LHCN-M2 (cell line): ENCODE measurements around the gene RPL6.

DNA sequence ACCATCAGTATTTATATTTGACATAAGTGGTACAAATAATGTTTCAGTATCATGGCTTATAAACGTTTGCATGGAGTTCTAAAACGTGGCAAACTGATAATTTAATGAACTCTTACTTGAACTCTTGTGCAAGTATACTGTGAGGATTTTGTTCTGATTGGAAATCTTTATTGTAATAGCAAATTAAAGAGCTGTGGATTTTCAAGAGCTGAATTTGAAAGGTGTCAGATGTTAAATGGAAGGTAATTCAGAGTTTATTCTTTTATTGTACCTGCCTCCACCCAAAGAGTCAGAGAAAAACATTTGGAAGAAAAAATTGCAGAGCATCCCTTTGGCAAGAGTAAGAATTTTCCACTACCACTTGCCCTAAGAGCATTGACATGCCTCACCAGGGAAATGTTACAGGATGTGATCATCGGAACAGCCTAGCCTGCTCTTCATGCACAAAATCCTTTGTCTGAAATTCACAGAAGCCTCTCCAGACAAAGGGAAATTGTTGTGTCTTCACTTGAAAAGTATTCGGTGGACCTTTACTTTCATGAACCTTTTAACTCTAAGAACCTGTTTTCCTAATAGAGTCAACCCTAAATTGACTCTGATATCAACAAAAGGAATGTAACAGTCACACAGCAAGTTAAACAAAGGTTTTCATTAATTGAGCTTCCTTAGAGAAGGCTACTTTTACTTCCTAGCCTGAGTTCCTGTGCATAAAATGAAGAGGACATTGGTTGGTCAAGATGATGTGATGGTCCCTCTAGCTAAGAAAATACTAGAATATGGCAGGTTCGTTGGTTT is 36.8 kb downstream of the ATP2A2 start:
- RAMPAGE, long total RNA: no peak

- RAMPAGE, long total RNA: no peak
Observed at GRCh38 chr12:110347791-110348748, 55.4 kb downstream of the ANAPC7 start.

DNA sequence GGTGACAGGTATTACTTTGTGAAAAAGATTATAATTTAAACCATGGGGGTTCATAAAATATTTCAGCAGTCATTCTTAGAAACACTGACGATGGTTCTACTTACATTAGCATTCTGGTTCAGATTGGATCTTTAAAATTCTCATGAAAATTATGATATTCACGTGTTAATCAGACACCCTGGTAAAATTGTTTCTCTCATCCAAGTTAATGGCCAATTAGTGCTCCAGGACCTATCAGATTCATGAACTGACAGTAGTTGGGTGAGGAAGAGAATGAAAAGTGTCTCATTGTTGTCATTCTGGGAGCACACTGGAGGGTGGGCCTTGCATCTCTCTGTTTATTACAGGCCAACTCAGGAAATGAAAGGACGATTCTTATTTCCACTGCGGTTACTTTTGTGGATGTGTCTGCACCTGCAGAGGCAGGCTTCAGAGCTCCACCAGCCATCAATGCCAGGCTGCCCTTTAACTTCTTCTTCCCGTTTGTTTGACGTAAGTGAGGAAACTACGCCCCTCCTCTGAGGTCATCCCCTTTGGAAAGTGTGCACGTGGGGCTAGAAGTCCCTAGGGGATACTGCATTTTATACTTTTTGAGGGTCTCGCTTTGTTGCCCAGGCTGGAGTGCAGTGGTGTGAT is 33.6 kb downstream of the TCTN1 start:
- RAMPAGE, long total RNA: no peak

DNA sequence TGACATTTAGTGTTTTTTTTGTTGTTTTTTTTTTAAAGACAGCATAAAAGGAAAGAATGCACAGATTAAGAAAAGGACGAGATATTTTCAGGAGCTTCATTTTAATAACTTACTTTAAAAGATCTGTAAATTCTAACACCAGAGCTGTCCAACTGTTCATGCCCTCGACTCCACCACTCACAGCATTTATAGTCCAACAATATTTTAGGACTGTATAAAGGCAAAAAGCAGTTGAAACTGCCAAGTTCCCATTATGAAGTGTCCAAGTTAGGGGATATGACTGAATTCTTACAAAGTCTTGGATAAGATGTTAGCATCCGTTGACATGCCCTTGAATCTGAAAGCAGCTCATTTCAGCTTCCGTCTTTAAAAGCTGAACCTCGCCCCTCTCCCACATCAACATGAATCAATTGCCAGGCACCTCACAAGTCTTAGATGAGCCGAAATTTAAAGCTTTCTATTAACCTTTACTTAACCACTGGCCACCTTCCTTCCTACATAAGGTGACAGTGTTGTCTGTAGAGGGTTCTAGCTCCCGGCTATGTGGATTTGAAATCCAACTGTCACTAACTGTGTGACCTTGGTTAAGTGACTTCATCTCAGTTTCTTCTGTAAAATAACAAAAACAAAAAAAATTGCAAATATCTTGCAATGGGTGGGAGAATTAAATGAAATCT is 1.4 kb downstream of the PPP1CC start:
- RAMPAGE, long total RNA: no peak

GRCh38 chr12:110928690-110928878 is 8.2 kb upstream of the MYL2 start:
- RAMPAGE, long total RNA: no peak

GRCh38 chr12:110934305-110934830 is 14.0 kb upstream of the MYL2 start:
- RAMPAGE, long total RNA: no peak

GRCh38 chr12:110937139-110937566 is 16.8 kb upstream of the MYL2 start:
- RAMPAGE, long total RNA: no peak

DNA sequence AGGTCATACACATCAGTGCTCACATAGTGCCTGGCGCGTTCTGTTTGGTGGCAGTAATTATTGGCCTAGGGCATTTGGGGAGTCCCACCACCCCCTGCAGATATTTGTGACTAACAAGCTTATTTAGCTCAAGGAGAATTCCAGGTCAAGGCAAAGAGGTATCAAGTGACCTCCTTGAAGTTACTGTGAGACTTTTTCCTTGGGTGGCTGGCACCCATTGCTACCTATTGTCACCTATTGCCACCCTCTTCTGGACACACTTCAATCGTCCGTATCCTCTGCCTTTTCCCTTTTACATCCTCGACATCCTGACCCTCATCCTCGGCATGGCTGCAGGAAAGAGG is 149.7 kb downstream of the CUX2 start:
- RAMPAGE, long total RNA: no peak

- RAMPAGE, long total RNA: no peak
Observed at GRCh38 chr12:111399319-111399640, 6.4 kb upstream of the SH2B3 start.

GRCh38 chr12:111409236-111409599 is 3.5 kb downstream of the SH2B3 start:
- RAMPAGE, long total RNA: no peak

- RAMPAGE, long total RNA: no peak
Observed at GRCh38 chr12:111440958-111441650, 35.4 kb downstream of the SH2B3 start.

DNA sequence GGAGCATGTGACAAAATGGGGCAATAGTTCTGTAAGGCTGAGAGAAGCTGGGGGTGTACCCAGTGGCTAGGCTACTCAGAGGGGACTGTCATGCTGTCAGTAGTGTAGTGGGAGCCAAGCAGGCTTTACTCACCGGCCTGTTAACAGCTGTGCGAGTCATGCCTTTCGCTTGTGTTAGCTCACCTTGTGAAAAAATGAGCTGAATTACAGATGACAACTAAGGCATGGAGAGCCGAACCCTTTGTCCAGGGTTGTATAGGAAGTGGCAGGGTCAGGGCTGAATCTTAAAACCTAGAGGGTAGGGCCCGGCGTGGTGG is 37.8 kb downstream of the SH2B3 start:
- RAMPAGE, long total RNA: no peak

GRCh38 chr12:111488110-111488909 is 82.6 kb downstream of the SH2B3 start:
- RAMPAGE, long total RNA: no peak

- RAMPAGE, long total RNA: no peak
Observed at GRCh38 chr12:111775198-111776554, 8.9 kb downstream of the ALDH2 start.

GRCh38 chr12:112023704-112024631 is 10.7 kb downstream of the ERP29 start:
- RAMPAGE, long total RNA: no peak

GRCh38 chr12:112249891-112250548 is 124.7 kb downstream of the TRAFD1 start:
- RAMPAGE, long total RNA: no peak

DNA sequence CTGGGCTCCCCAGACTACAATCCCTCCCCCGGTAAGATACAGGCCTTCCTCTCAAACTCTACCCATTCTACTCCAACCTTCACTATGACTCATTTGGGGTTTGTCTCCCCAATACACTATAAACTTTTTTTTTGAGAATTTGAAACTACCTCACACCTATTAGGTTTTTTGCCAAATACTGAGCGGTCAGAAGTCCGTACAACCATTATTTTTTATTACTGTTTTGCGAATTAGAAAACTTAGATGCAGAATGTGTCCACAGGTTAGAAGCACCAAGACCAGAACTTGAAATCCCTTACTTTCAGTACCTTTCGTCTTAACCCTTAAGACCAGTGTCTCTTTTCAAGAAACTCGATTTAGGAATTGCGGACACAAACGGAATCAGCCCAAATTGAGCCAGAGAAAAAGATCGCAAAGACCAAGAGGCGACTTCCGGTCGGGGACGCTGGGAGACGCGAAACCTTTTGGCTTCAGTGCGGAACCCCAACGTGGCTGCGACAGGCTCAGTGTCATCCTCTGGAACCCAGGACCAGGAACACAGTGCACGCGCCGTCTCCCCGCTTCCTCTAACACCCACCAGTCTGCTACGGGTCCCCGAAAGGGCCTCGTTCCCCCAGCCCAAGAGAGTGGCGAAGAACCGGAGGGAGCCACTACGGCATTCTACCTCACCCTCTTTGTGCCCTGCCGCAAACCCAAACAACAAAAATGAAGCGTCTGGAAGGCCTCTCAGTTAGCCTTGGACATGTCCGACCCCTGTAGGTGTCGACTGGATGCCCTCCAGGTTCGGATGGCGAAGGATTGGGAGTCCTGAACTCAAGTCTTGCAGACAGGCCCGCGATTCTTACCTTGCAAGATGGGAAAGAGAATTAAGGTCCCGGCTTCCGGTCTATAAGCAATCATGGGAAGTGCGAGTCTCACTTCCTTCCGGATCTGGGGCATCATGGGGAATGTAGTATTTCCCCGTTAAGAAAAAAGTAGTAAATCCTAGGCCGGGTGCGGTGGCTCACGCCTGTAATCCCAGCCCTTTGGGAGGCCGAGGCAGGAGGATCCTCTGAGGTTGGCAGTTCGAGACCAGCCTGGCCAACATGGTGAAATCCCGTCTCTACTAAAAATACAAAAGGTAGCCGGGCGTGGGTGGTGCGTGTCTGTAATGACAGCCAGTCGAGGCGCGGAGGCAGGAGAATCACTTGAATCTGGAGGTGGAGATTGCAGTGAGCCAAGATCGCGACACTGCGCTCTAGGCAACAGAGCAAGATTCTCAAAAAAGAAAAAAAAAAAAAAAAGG is at the start of gene RPL6:
RPL6 (minus strand) TSS at position 864 of the 1,285 bp plus-strand sequence.
- RAMPAGE, long total RNA: start-site peak on the minus strand centred at position 855 of the sequence, 43 bp wide, 6,283 reads

- RAMPAGE, long total RNA: no peak
Observed at GRCh38 chr12:112910776-112911510, 4.2 kb downstream of the OAS1 start.

- RAMPAGE, long total RNA: no peak
Observed at GRCh38 chr12:113114405-113114715, 21.2 kb downstream of the RASAL1 start.

DNA sequence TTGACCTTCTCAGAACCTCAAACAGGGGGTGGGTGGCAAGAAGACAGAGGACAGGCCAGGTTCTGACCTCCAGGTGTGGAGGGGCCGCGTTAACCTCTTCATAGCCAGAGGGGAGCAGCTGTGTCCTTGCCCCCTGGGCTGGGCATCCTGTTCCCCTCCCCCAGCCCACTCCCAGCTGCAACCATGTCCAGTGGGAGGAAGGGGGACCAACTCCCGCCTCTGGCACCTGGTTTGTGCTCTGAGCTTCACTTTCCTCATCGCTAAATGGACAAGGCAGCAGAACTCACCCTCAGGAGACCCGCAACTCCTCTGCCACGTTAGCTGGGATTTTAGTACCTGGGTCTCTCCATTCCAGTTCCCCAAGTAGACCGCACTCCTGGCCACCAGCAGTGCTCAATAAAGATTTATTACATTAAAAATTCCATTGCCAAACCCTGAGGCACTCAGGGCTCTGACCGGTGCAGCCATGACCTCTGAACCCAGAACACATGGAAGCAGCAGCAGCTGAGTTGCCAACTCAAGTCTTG is 8.6 kb downstream of the CFAP73 start:
- RAMPAGE, long total RNA: no peak